Subcutaneous adipose tissue (tissue), 3 donors: Measurements from ENCODE around the genes ZC4H2, HEPH and AR.

DNA sequence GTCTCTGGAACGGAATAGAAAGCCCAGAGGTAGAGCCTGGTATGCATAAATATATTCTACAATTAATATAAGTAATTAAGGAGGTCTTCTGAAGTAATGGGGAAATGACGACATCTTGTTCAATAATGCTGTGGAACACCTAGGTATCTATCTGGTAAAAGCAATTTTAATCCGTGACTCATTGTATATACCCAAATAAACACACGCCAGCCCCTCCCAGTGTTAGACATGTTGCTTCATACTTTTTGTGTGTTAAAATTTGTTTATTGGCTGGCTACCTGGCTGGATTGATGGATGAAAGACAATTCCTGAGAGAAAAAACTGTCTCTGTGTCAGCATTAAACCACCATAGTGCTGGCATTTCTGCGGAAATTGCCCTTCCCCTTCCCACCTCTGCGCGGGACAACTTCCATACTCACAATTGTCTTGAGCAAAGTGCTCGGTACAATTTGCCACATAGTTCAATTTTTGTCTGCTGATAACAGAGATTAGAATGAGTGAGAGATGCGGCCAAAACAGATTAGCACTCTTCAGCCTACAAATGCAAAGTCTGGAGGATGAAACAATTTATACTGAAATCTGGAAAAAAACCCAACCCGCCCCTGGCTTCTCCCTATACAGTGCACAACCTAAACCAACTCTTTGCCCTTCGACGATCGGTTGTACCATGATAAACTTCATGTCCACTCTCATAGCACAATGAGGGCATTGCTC lies 500 bp upstream of the ZXDA start:
- PRO-cap, result no peak
- RAMPAGE, long total RNA, 3 experiments, result no peak in any of the 3 experiments

- PRO-cap, result no peak
- RAMPAGE, long total RNA, 3 experiments, result no peak in any of the 3 experiments
These were observed 472.3 kb downstream of the SPIN4 start for GRCh38 chrX:62878759-62879302.

- PRO-cap, result no peak
- RAMPAGE, long total RNA, 3 experiments, result no peak in any of the 3 experiments
These were observed 52.3 kb downstream of the ARHGEF9 start for GRCh38 chrX:63732410-63733335.

- PRO-cap, result no peak
- RAMPAGE, long total RNA, 3 experiments, result no peak in any of the 3 experiments
These were observed 43.0 kb downstream of the ARHGEF9 start for GRCh38 chrX:63741852-63742611.

DNA sequence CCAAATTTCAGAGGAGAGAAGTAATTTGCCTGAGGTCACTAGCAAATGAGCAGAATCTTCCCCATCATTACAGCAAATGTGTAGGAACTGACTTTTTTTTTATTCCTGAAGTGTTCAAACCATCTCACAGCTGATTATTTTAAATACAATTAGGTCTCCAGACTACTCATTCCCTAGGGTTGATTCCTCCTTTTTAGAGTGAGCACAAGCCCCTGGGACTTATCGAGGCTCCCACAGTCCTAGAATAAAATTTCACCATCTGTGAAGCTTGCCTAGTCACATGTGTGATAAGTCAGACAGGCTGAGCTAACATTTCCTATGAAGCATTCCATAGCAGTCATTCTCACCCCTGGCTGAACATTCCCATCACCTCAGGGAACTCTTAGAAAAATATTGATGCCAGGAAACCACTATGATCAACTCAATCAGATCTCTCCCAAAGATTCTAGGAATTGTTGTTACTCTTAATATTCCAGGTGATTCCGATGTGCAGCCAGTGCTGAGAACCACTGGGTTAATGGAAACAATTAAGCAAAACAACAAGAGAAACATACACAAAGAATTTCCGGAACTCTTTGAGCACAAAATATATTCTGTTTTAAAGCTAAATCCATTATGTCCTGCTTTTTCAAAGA lies 37.7 kb downstream of the ARHGEF9 start:
- PRO-cap, result no peak
- RAMPAGE, long total RNA, 3 experiments, result no peak in any of the 3 experiments

DNA sequence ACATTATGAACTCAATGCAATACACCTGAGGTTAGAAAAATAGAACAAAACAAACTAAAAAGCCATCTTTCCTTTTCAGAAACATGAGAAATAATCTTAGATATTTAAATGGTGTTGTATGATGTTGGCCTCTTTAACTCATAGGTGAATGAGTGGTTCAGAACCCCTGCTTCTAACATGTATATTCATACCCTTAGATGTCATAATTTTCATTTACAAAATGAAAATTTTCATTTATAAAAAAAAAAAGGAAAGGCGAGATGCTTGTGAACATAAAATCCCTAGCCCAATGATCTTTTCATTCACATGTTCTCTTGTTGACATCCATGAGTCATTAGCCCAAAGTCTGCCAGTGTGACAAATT lies 25.1 kb downstream of the MTMR8 start:
- PRO-cap, result no peak
- RAMPAGE, long total RNA, 3 experiments, result no peak in any of the 3 experiments

DNA sequence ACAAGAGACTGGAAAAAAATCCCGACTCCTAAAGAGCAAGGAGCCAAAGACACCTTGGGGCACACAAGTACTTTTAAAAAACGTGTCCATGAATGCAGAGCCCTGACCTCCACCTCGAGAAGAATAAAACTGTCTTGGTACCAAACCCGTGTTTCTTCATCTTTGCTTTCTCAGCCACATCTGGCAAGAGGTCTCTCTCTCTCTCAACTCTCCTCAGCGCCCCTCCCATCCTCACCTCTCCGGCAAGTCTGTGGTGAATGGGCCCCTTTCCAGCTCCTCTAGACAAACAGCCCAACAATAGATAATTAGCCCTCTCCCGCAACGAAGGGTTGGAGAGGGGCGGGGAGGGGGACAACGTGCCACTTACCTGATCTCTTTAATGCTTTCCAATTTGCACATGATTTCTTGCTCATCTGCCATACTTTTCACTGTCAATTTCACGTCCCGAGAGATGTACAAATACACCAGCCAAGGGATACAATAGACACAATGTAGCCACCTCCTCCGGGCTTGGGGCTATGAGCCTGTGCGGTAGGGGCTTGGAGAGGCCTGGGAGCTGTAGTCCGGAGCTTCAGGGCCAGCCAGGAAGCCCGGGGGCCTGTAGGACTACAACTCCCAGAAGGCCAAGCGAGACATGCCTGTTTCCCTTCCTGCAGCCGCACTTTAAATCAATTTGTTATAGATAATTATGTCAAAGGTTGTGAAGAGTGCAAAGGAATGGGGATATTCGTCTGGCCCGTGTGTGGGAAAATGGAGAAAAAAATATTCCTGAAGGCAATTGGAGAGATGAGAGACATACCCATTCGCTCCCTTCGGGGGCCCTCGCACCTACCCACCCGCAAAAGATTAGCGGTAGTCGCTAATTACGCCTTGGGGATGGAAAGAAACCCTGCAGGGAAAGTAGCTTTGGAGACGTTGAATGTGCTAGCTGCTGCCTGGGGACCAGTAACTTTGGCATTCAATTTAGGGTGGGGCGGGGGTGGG lies at the start of gene ZC4H2:
Gene ZC4H2 (minus strand): TSS at position 493 of the 984 bp plus-strand sequence.
- PRO-cap, result unidirectional peak, minus-strand start at position 530 of the sequence; bidirectional peak, plus-strand start at position 694 of the sequence, minus-strand start at position 530 of the sequence
- RAMPAGE, long total RNA, 3 experiments, result start-site peak on the minus strand in 3 of 3 experiments, centred at positions 455 to 528 of the sequence, 8 to 25 reads per replicate

DNA sequence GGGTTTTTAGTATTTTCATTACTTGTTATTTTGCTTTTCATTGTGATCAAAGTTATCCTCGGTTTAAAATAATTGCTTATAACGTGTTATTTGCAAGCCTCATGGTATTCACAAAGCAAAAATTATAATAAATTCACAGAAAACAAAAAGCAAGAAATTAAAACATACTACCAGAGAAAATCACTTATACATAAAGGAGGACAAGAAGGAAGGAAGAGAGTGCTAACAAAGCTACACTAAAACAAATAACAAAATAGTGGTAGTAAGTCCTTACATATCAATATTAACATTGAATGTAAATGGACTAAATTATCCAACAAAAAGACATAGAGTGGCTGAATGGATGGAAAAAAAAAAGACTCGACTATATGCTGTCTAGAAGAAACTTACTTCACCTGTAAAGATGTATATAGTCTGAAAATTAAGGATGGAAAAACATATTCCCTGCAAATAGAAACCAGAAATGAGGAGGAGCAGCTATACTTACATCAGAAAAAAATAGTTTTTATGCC lies 197.9 kb downstream of the ZC3H12B start:
- PRO-cap, result no peak
- RAMPAGE, long total RNA, 3 experiments, result no peak in any of the 3 experiments

DNA sequence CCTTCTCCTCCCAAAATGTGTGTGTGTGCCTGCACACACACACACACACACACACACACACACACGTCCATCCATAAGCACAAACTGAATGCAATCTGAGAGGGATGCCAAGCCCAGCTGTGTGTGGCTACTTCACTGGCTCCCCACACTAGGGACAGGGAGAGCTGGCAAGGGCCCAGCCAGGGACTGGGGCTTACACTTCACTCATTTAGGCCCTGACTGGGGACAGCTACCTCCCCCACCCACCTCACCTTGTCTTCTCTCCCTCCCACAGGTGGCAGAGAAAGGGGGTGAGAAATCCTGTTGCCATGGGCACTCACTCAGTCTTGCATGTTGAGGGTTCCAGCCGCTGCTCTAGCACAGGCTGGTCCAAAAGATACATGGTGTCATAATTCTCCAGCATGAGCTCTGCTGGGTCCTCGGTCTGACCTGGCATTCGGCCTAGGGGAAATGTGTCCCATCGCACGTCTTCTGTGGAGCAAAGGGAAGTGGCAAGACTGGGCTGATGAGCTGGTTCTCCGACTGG lies 20.0 kb downstream of the LAS1L start:
- PRO-cap, result no peak
- RAMPAGE, long total RNA, 3 experiments, result no peak in any of the 3 experiments

GRCh38 chrX:65517990-65518662 lies 16.5 kb downstream of the LAS1L start:
- PRO-cap, result no peak
- RAMPAGE, long total RNA, 3 experiments, result no peak in any of the 3 experiments

DNA sequence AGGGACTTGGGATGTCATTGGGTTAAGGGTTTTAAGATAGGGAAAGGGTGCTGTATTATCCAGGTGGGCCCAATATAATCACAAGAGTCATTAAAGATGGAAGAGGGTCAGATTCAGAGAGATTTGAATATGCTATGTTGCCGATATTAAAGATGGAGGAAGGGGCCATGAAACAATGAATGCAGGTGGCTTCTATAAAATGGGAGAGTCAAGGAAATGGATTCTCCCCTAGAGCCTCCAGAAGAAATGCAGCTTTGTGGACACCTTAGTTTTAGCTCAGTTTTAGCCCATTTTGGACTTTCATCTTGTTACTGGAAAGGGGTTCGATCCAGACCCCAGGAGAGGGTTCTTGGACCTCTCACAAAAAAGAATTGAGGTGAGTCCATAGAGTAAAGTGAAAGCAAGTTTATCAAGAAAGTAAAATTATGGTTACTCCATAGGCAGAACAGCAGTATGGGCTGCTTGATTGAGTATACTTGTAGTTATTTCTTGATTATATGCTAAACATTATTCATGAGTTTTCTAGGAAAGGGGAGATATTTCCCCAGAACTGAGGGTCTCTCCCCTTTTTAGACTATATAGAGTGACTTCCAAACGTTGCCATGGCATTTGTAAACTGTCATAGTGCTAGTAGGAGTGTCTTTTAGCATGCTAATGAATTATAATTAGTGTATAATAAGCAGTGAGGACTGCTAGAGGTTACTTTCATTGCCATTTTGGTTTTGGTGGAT lies 76.4 kb downstream of the MSN start:
- PRO-cap, result no peak
- RAMPAGE, long total RNA, 3 experiments, result no peak in any of the 3 experiments

DNA sequence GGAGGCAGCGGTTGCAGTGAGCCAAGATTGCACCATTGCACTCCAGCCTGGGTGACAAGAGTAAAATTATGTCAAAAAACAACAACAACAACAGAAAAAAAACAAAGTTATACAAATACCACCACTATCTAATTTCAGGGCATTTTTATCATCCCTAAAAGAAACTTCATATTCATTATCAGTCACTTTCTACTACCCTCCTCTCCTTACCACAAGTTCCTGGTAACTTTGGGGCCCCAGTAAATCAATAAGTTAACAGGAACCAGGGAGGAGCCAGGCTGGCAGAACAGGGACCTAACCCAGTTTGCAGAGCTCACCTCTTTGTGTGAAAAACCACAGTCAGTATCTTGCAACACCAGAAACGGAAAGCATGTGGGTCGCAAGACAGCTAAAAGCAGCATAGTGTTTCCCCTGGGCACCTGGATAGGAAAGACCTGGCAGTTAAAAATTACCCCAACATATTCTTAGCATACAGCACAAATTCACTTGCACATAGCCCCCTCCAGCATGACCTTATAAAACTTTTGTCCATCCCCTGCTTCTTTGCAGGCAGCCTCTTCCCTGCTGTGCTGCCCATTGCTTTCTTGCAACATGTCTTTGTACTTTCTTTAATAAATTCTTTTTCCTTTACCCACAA lies 83.2 kb downstream of the MSN start:
- PRO-cap, result no peak
- RAMPAGE, long total RNA, 3 experiments, result no peak in any of the 3 experiments

GRCh38 chrX:65921277-65921797 lies 118.5 kb downstream of the VSIG4 start:
- PRO-cap, result no peak
- RAMPAGE, long total RNA, 3 experiments, result no peak in any of the 3 experiments

- PRO-cap, result no peak
- RAMPAGE, long total RNA, 3 experiments, result start-site peak on the plus strand in 1 of 3 experiments, at chrX:66015392-66015458 at its widest, 17 reads per replicate
These were observed 24.5 kb downstream of the VSIG4 start for GRCh38 chrX:66014962-66016296.

DNA sequence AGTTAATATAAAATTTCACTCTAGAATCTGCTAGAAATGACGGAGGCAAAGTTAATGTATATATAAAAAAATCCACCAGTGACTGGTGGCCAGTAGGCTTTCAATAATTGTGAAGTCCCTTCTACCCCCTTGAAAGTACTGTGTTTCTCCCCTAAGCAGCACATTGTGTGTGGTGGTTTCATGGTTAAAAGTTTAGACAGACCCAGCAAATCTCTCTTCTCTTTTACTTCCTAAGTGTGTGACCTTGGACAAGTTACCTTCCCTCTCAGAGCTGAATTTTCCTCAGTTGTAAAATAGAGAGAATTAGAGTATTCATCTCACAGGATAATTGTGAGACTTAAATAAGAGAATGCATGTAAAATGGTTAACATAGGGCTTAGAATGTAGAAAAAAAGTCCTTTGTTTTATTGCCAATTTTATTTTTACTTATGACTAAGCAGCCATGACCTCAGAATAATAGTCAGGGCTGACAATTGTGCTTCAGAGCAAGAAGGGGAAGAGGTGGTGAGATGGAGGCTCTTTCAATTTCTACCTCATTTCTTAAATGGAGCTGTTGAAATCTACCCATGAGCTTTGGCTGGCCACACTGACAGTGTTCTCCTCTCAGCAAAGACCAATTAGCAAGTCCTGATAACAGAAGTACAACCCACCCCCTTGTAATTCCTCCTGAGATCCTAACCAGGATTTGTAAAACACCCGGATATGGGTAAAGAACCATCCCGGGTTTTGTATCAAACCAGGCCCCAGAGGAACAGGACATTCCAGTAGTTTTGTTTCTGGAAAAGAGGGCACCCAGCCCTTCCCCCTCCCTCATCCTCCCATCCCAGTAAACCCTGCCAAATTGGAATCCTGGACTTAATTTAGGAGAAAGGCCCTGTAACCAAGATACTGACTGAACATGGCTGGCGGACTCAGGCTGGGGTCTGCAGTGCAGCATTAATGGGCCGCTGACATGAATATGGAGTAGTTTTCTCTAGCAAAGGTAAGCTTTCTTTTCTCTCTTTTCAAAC lies at the start of gene HEPH:
Gene HEPH (plus strand): TSS at position 759 of the 1,010 bp plus-strand sequence.
- PRO-cap, result unidirectional peak, plus-strand start at position 734 of the sequence; unidirectional peak, plus-strand start at position 764 of the sequence
- RAMPAGE, long total RNA, 3 experiments, result start-site peak on the plus strand in 1 of 3 experiments, centred at position 742 of the sequence, 7 reads per replicate

GRCh38 chrX:67543571-67544715 lies at the start of gene AR:
TSS of gene AR (plus strand) at chrX:67544021.
- PRO-cap, result bidirectional peak, plus-strand start at chrX:67544033, minus-strand start at chrX:67543864; unidirectional peak, minus-strand start at chrX:67544363
- RAMPAGE, long total RNA, 3 experiments, result start-site peak on the plus strand in 1 of 3 experiments, at chrX:67544007-67544608 at its widest, 9 to 31 reads per replicate

GRCh38 chrX:68044363-68045174 lies 388.7 kb downstream of the OPHN1 start:
- PRO-cap, result no peak
- RAMPAGE, long total RNA, 3 experiments, result no peak in any of the 3 experiments

- PRO-cap, result no peak
- RAMPAGE, long total RNA, 3 experiments, result no peak in any of the 3 experiments
These were observed 27.9 kb downstream of the OPHN1 start for GRCh38 chrX:68405290-68405915.

DNA sequence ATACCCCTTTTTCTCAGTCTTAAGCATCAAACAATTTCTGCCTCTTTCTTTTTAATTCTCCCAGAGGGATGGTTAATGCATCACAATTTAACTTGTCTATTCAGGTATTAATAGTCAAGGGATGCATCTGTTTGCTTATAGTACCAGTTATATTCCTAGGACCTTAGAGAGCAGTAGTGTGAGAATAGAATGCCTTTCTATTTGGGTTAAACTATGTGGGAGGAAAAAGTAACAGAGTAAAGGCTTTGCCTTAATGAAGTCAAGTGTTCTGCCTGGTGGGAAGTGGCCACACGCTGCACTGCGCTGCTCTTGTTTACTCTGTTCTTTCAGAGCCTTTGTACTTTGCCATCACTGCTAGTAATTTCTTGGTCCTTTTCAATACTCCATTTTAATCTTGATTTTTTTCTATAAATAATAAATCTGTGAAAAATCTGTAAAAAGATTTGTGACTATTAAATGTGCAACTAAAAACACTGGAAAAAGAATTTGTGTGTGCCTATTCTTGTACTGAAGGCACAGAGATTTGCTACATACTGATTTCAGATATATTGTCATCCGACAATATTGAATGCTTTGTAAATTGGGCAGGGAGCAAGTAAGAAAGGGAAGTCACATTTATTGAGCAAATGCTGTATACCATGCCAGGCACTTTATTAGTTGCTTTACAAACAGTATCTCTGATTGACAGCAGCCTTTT lies 38.1 kb downstream of the YIPF6 start:
- PRO-cap, result no peak
- RAMPAGE, long total RNA, 3 experiments, result no peak in any of the 3 experiments

- PRO-cap, result no peak
- RAMPAGE, long total RNA, 3 experiments, result no peak in any of the 3 experiments
These were observed 18.1 kb downstream of the STARD8 start for GRCh38 chrX:68665505-68665940.